ENCODE data around the genes PTPMT1, FAM180B, NUP160, OR4C12, OR4C46, OR5W2, OR8I2 and OR8U3.

DNA sequence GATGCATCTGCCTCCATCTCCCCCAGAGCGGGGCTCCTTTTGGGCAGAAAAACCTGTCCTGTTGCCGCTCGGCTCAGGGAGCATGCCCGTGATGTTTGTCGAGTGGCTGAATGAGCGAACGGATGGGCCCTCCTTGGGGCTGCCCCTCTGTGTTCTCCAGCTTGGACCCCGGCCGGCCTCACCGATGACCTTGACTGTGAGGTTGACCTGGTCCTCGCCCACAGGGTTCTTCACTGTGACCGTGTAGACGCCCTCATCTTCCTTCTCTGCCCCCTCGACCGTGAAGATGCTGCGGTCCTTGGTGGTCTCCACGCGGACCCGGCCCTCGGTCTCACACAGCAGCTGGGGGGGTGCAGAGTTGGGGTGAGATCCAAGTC, 14.2 kb downstream of the MYBPC3 start:
- RRBS, result 40% methylated on average over 2 of the region's 20 CpGs

- RRBS, result 75% methylated on average over 3 of the region's 19 CpGs
Measured at GRCh38 chr11:47392778-47393742, 14.7 kb upstream of the SPI1 start.

DNA sequence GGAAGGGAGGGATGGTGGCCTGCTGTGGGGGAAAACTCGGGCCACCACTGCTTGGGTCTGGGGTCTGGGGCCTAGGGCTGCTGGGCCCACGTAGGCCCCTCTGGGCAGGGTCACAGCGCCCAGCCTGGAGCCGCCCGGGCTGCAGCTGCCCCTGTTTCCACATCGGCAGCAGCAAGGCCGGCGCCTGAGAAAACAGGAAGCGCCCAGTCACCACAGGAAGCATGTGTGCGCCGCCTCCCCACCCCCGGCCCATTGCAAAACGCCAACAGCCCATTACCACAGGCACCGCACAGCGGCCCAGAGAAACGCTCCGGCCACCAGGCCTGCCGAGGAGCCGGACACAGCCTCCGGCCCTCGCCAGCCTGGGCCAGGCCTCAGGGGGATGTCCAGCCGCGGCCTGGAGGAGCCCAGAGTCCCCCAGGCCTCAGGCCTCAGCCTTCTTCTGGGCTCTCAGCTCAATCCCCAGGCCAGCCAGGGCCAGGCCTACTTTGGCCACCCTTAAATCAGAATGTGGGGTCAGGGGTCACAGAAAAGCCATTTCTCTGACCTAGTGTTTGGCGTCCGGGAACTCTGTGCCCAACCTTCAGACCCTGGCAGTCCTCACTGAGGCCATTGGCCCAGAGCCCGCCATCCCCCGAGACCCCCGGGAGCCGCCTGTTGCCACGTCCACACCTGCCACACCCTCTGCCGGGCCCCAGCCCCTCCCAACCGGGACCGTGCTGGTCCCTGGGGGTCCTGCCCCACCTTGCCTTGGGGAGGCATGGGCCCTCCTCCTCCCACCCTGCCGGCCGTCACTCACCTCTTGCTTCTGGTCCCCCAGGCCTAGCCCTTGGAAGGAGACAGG, 13.5 kb upstream of the SLC39A13 start:
- RRBS, result 73% methylated on average over 24 of the region's 35 CpGs

DNA sequence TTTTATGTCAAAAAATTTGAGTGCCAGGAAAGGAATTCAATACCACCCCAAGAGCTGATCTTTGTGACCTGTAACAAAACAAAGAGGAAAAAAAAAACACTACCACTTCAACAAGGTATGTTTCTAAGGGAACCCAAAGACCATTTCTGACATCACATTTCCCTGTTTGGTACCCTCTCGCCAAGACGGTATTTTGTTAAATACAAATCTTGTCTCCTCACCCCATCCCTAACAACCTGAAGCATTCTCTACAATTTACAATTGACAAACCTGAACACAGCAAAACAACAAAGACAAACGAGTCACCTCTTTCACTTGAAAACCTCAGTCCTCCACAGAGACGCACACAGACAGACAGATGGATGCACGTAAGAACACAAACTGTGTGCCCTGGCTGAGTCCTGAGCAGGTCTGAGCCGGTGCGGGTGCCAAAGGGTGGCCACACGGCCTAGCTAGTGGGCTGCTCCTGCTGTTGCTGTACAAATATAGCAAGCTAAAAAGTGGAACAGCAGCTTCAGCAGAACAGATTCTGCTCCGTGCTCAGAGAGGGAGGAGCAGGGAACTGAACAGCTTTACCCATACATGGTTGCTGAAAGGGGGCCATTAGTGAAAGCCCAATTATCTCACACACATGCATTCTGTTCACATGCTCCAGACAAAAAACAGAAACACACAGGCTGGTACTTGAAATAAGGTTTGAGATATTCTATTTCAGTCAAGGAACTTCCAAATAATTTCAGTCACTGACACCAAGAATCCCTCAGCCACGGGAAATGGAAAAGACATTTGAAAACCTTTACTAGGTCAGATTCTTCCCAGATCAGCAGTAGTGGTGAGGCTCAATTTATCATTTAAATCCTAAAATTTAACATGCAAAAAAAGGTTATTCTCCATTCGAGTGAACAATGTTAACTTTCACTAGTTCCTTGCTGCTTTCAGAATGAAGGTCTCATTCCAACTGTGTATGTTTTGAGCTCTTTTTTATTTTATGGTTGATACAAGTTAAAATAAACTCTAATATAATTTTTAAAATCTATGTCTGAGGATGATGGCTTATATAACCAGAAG, 28.4 kb downstream of the CELF1 start:
- RRBS, result no CpG with 5 or more reads among the region's 11 CpGs

GRCh38 chr11:47565177-47566403, at the start of gene PTPMT1:
Gene PTPMT1, plus strand, starts transcription at chr11:47565599.
- RRBS, result 3% methylated on average over 63 of the region's 105 CpGs

GRCh38 chr11:47586405-47586871, at the start of gene FAM180B:
Gene FAM180B, plus strand, starts transcription at chr11:47586678.
- RRBS, result no CpG with 5 or more reads among the region's 6 CpGs

GRCh38 chr11:47738953-47739617, 23.9 kb upstream of the AGBL2 start:
- RRBS, result no CpG with 5 or more reads among the region's 7 CpGs

- RRBS, result 2% methylated on average over 20 of the region's 63 CpGs
Measured at GRCh38 chr11:47848195-47849040, at the start of gene NUP160. Gene NUP160, minus strand, starts transcription at chr11:47848350.

GRCh38 chr11:47917701-47918596, 62.4 kb upstream of the PTPRJ start:
- RRBS, result no CpG with 5 or more reads among the region's 12 CpGs

DNA sequence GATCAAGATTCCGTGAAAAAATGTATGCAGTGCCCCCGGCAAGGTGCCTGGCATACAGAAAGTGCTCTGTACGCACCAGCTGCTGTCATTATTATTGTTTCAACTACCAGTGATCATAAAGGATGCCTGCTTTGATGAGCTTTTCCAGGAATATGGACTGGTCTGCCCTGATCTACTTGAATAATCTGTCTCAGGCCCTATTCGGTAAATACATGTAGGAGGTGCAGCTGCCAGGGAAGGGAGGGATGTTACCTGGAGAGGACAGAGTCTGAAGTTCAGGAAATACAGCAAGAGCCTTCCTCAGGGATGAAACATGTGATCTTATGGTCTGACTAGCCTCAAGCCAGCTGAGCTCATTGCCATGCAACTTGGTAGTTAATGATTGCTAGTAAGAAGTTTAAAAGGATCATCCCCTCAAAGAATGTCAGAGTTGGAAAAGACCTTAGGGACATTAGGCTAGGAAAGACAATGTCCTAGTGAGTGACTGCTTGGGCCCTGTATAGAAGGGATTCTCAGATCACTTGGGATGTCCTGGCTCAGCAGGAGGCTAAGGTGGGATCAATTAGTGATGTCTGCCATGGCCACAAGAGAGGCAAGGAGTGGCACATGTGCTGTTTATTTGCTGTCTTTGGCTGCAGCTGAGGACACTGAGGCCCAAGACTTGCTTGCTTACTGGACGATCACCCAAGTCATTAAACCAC, 18.4 kb downstream of the PTPRJ start:
- RRBS, result no CpG with 5 or more reads among the region's 5 CpGs

- RRBS, result no CpG with 5 or more reads among the region's 5 CpGs
Measured at GRCh38 chr11:48052065-48052606, 71.8 kb downstream of the PTPRJ start.

DNA sequence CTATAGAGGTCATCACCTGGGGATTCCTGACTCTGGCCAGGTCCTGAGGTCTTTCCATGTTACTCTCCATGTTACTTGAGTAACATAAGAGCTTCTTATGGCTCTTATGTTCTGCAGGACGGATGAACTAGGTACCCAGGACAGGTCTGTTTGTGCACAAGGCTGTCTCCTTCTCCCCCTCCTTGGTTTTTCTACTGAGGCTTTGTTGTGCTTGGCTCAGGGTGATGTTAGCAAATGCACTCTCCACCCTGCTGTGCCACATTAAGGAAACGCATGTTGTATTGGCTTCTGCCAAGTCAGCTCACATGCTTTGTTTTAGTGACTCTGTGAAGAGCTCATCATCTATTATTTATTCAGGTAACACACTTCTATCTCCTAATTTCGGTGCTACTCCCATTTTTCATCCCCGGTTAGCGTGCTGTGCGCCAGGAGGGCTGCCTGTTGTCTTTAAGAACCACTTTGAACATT, 108.3 kb downstream of the PTPRJ start:
- RRBS, result no CpG with 5 or more reads among the region's 6 CpGs

GRCh38 chr11:48102729-48103352, 113.8 kb upstream of the OR4B1 start:
- RRBS, result no CpG with 5 or more reads among the region's 1 CpG

DNA sequence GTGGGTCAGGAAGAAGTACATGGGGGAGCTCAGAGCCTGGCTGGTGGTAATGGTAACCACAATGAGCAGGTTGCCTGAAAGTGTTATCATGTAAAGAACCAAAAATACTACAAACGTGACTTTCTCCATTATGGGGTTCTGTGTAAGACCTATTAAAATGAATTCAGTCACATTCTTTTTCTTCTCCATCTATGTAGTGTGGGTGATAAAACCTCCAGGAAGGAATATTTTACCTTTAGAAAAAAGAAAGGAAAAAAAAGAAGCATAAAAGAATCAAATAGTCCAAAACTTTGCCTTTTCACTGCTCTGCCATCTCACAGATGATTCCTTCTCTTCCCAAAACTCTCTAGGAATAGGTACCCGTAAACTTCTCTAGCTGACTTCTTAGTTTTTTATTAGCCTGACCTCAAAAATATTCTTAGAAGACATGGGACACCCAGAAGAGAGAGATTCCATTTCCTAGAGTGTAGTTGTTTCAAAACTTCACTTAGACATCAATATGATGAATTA, at the start of gene OR4C12:
Gene OR4C12 (minus strand): TSS at position 223 of the 510 bp plus-strand sequence.
- RRBS, result no CpG with 5 or more reads among the region's 2 CpGs

DNA sequence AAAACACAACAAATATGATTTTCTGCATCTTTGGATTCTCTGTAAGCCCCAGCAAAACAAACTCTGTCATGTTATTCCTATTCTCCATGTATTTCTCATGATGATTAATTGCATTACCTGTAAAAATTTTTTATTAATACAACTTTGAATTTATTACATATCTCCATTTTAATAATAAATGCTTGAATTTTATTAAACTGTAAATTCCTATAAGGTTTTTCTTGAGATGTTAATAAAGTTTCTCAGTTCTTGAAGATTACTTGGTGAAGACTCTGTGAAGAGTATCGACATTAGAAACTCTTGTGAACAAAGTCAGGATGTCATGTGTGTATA, at the start of gene OR4C46:
Gene OR4C46 (minus strand): TSS at position 88 of the 333 bp plus-strand sequence.
- RRBS, result no CpG with 5 or more reads among the region's 1 CpG

DNA sequence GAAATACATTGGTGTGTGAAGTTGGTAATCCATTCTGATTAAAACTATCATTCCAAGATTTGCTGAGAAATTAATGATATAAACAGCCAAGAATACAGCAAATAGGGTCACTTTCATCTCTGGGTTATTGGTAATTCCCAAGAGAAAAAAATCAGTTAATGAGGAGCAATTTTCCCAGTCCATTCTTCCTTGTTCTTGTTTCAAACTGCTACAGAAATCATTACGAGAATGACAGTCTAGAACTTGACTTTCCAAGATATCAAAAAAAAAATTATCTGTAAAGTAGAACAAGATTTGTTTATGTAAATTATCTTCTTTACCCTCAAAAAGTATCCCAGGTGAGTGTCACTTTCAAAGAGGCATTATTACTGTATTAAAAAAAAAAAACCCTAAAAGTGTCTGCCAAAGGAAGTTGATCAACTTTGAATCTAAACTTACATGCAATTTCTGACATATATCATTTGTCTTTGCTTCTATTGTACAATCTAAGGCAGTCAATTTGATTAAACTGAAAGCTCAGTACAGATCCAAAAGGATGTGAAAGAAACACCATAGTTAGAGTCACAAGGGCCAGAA, at the start of gene OR5W2:
Gene OR5W2 (minus strand): TSS at position 183 of the 576 bp plus-strand sequence.
- RRBS, result no CpG with 5 or more reads among the region's 1 CpG

DNA sequence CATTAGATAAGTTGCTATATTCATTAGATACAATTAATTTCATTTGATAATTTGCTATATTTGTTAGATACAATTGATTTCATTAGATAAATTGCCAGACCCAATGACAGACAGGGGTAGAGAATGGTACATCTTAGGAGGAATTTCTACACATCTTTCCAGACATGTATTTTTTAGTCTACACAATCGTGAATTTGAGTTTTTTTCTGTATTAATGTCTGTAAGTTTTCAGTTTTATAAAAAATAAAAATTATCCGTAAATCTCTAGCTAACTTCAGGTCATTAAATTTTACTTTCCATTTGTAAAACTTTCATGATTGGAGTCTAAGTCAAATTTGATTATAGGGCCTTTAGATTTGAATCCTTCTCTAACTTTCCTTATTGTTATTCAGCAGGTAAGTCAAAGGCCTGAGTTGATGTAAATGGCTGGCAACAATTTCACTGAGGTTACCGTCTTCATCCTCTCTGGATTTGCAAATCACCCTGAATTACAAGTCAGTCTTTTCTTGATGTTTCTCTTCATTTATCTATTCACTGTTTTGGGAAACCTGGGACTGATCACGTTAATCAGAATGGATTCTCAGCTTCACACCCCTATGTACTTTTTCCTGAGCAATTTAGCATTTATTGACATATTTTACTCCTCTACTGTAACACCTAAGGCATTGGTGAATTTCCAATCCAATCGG, at the start of gene OR8I2:
Gene OR8I2 (plus strand): TSS at position 423 of the 689 bp plus-strand sequence.
- RRBS, result no CpG with 5 or more reads among the region's 5 CpGs

DNA sequence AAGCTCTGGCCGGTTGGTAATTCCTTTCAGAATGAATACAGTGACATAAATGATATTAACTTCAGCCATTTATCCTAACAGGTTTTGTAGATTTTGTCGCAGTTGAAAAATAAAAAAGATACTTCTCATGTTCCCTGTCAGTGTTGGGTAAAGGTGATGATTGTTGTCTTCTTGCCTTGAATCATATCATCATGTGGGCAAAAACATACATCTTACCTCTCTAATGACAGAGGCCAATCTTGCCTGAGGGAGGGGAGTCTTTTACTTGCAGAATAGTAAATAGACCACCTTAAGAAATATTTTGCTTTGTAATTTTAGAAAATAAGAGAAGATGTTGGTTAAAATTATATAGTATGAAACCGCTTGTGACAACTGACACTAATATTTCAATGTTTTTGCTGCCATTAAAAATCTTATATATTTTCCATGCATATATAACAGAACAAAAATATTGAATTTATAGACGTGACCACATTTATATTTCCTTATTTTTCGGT, at the start of gene OR8U3:
Gene OR8U3 (minus strand): TSS at position 69 of the 497 bp plus-strand sequence.
- RRBS, result no CpG with 5 or more reads among the region's 5 CpGs